WTC11 (cell line): Measurements from ENCODE around the genes TSEN54, H3-3B and RNF157.

GRCh38 chr17:75516031-75516698 lies at the start of gene TSEN54:
TSS of gene TSEN54 (plus strand) at chr17:75516528.
- PRO-cap, result bidirectional peak, plus-strand start at chr17:75516194, minus-strand start at chr17:75515905; bidirectional peak, plus-strand start at chr17:75516548, minus-strand start at chr17:75516287

DNA sequence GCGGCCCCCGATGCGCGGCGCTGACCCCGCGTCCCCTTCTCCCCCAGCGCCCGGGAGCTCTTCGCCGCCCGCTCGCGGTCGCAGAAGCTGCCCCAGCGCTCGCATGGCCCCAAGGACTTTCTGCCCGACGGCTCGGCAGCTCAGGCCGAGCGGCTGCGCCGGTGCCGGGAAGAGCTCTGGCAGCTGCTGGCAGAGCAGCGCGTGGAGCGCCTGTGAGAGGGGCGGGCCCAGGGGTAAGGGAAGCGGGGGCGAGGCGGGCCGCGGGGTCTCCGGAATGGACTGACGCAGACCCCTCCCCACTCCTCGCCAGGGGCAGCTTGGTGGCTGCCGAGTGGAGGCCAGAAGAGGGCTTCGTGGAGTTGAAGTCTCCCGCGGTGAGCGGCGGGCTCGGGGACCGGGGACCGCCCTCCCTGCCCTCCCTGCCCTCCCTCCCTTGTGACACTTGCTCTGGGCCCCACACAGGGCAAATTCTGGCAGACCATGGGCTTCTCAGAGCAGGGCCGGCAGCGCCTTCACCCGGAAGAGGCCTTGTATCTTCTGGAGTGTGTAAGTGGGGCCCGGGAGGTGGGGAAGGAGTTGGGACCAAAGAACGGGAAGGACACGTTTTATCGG lies 477 bp downstream of the TSEN54 start:
- PRO-cap, result bidirectional peak, plus-strand start at position 309 of the sequence, minus-strand start at position 178 of the sequence

- PRO-cap, result no peak
These were observed 3.5 kb upstream of the LLGL2 start for GRCh38 chr17:75521620-75522682.

DNA sequence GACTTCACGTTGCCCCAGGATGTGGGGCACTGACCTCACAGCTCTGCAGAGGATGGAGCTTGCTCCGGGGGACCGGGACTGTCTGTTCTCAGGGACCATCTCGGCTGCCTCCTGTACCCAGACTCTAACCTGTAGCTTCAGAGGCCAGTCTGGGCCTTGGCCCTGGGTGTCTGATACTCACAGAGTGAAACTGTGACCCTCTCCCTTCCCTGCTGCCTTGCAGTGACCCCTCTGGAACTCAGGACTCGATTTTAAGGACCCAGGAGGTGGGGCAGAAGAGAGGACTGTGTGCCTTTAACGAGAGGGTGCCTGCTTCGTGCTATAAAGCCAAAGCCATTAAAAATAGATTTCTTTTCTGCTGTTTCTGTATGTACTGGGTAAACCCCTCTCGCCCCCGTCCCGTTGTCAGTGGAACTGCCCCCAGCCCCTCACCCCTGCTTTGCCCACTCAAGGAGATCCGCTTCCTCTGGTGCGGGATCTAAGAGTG lies 1.1 kb upstream of the LLGL2 start:
- PRO-cap, result no peak

DNA sequence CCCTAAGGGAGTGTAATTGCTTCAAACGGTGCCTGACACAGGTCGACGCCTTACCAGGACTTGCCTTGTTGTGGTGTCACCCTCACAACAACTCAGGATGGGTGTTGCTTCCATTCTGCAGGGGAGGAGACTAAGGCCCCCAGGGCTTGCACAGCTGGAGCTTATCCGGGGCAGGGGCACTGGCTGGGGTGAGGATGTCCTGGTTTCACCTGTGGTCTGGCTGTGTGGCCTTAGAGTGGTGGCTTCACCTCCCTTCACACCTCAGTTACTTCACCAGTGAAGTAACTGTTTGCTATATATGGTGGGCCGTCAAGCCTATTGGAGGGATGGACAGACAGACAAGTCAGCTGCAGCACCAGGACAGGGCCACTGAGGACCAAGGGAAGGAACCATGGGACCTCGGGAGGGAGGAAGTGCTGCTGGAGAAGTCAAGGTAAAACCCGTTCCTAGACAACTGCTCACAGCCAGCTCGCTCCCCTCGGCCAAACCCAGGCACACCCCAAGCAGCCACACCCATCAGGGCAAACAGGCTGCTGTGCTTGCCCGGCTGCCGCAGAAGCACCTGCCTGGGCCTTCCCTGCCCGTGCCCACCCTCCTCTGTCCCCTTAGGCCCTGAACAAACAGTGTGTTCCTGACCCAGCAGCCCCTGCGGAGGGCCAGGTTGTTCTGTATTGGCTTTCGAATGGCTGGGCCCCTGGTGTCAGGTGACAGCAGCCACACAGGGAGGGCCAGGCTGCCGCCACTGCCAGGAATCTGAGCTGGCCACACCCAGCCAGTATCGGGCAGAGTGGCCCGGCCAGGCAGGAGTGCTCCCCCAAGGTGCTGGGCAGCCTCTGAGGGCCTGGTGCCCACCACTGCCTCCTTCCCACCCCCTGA lies 23.6 kb downstream of the LLGL2 start:
- PRO-cap, result bidirectional peak, plus-strand start at position 775 of the sequence, minus-strand start at position 599 of the sequence

GRCh38 chr17:75556981-75557484 lies 30.6 kb upstream of the MYO15B start:
- PRO-cap, result no peak

DNA sequence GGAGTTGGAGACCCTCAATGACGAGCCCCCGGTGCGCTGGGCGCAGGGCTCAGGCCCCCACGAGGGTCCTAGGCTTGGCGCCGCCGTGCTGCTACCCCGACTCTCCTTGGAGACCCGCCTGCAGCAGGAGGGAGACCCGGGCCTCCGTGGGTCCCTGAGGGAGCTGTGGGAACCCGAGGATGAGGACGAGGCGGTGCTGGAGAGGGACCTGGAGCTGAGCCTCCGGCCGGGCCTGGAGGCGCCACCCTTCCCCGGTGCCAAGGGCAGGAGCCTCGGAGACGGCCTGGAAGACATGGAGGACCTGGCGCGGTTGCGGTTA lies 2.3 kb downstream of the MYO15B start:
- PRO-cap, result no peak

- PRO-cap, result no peak
These were observed 17.5 kb downstream of the SAP30BP start for GRCh38 chr17:75684178-75685491.

GRCh38 chr17:75703385-75704262 lies 17.6 kb upstream of the ITGB4 start:
- PRO-cap, result no peak

- PRO-cap, result no peak
These were observed 1.9 kb downstream of the ITGB4 start for GRCh38 chr17:75723152-75723651.

DNA sequence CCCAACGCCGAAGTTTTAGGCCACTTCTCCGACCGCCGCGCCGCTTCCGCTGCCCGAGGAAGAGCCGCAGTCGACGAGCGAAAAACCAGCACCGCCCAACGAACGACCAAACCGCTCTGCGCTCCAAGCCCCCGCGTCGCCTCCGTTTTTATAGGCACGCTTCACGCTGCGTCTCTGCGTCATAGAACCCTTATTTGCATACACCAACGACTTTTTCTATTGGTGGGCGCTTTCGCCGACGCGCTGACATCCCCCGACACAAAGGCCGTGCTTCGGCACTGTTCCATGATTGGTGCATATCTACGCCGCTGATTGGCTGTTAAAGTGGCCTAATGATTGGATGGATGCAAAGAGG lies at the start of gene H3-3B:
Gene H3-3B, minus strand, starts transcription at position 124 of the 355 bp plus-strand sequence.
- PRO-cap, result bidirectional peak, plus-strand start outside the sequence, minus-strand start at position 123 of the sequence

DNA sequence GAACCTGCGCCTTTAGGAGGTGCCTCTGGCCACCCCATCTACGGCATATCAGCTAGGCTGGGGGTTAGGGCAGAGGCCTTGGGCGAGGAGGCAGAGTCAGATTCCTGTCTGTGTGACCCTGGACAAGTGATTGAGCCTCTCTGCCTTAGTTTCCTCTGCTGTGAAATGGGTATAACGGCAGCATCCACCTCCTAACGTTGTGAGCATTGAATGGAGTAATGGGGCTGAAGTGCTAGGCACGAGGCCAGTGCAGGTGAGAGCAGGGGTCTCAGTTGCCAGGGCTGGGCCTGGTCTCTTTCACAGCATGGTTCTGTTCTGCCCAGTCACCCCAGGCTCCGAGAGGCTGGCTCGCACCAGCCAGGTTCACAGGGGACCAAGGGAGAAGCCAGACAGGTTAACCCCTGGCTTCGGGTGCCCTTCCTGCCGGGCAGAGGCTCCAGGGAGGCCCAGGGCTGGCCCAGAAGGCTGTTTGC lies 24.0 kb downstream of the UNC13D start:
- PRO-cap, result no peak

GRCh38 chr17:75897193-75897829 lies 560 bp upstream of the TRIM65 start:
- PRO-cap, result no peak

DNA sequence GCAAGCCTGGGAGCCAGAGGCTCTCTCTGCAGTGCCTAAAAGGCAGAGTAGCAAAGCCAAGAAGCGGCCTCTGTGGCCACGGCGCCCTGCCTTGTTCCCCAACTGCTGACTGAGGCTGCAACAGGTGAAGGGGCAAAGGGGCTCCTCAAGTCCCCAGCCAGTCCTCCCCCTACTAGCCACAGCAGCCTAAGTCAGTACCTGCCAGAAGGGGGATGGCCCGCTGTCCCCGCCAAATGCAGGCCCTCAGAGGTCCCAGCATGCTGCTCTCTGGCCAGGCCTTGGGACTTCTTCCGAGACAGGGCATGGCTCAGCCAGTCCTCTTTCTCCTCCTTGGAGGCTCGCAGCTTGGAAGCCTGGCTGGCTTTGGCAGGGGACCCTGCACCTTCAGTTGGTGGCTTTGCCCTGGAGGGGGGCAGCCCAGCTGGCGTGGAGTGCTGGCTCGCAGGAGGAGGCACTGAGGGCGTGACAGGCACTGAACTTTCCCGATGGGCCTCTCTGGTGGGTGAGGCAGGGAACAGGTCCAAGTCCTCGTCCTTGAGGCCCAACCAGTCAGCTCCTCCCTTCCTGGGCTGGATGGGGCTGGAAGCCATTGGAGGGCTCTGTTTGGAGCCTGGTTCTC lies 17.7 kb downstream of the FBF1 start:
- PRO-cap, result no peak

- PRO-cap, result no peak
These were observed 17.8 kb upstream of the EVPL start for GRCh38 chr17:76044953-76045354.

DNA sequence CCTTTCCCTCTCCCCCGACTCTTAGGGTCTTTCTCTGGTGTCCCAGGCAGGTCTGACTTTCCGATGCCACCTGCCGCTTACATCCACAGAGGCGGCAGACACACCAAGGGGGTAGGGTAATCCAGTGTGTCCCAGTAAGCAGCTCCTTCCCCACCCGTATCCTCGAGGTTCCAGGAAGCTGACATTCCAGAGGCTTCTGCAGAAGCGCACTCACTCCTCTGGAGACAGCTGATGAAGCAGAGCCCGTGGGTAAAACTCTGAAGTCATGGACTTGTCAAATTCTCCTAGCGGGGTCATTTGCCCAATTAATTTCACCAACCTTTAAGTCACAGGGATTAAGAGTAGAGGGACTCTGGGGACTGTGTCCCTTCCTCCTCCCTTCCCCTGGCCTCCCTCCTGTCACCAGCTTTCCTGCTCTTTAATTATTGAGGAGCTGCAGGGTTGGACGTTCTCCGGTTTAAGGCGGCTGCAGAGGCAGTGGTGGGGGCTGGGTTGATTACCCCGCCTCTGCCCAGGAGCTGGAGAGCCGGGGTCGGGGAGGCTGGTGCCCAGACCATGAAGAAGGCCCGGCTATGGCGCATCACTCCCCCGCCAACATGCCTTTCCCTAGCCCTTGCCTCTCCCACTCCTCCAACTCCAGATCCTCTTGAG lies 828 bp upstream of the FOXJ1 start:
- PRO-cap, result no peak

- PRO-cap, result no peak
These were observed 38.7 kb upstream of the FOXJ1 start for GRCh38 chr17:76179596-76180353.

DNA sequence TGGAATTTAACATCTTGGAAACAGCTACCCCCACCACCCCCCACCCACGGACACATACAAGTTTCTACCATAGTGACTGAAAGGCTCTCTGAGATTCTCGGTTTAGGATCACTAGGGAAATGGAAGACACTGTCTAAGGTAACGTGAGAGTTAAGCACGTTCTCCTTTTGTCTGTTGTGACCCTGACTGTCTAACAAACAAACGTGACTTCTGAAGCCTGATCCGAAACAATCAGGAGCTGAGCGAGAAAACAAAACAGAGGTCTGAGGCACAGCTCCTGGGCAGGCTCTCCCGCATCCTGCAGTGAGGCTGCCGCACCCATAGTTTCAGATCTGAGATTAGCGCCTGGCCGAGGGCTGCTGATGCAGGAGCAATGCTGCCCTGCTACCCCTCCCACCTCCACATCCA lies 46.8 kb downstream of the RNF157 start:
- PRO-cap, result no peak

DNA sequence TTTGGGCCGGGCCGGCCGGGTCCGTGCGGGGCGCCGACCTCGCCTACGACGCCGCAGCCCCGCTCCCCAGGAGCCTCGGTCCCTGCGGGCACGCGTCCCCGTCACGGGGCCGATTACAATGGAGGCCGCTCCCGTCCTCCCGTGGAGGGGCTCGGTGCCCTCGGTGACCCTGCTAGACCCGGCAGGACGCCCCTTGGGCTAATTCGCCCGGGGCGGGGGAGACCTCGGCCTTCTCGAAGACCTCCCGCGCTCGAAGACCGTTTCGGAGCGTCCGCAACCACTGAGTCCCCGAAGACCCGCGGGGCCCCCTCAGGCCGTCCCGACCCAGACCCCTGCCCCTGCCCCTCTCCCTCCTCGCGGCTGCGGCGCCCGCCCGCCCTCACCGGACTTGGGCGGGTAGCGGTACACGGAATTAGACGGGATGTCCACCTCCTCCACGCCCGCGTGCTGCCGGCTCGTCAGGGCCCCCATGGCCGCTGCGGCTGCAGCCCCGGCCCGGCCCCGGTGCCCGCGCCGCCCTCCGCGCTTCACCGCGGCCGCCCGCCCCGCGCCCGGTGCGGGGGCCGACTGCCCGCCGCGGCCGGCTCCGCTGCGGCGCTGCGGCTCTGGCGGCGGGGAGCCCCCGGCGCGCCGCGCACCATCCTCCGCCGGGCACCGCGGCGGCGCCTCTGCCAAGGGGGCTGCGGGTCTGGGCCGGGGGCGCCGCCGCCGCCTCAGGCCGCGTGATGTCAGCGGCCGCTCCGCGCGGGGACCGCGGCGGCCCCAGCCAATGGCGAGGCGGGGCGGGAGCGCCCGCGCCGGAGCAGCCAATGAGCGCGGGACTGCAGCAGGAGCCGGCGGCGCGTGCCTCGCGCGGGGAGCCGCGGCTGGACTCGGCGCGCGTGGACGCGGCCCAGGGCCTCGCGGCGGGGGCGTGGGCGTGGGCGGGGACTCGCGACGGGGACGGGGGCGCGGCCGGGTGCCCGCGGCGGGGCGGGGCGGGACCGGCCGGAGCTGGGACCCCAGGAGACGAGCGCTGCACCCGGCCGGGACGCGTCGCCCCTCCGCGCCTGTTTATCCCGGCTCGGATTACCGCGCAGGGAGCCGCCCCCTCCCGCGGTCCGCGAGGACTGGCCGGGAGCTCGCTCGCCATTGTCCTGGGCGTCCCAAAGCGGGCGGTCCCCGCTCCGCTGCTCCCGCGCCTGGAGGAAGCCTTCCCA lies at the start of gene RNF157:
Gene RNF157, minus strand, starts transcription at position 724 of the 1,199 bp plus-strand sequence.
- PRO-cap, result bidirectional peak, plus-strand start at position 821 of the sequence, minus-strand start at position 670 of the sequence; bidirectional peak, plus-strand start at position 1,131 of the sequence, minus-strand start at position 1,055 of the sequence

GRCh38 chr17:76271817-76272866 lies 7.0 kb downstream of the UBALD2 start:
- PRO-cap, result unidirectional peak, minus-strand start at chr17:76272019; bidirectional peak, plus-strand start at chr17:76272406, minus-strand start at chr17:76272237